A172 (cell line): ENCODE results near the genes IDI1 and WDR37.

GRCh38 chr10:387709-388366, 252.6 kb downstream of the ZMYND11 start:
- RAMPAGE, long total RNA, result no peak

DNA sequence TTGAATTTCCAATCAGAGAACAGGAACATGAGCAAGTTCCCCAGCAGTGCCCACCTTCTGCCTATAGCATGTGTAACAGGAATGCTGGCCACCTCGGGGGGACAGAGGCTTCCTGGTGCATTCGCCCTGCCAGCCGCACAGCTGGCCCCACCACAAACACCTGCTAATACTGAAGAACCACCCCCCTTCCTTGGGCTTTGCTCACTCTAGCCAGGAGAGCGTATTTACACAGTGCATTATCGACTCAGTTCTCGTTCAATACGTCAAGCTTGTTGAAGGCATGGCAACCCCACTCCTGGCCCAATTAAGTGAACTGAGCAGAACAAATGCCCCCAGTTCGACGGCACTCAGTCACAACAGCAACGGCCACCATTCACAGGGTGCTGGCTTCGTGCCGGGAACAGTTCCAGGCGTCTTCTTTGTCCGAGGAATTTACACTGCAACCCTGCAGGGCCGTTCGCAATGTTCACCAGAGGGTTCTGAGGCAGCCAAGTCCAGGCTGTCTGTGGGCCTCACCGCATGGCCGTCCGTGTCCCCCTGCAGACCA, 175.4 kb downstream of the DIP2C start:
- RAMPAGE, long total RNA, result no peak

GRCh38 chr10:520369-520764, 169.1 kb downstream of the DIP2C start:
- RAMPAGE, long total RNA, result no peak

DNA sequence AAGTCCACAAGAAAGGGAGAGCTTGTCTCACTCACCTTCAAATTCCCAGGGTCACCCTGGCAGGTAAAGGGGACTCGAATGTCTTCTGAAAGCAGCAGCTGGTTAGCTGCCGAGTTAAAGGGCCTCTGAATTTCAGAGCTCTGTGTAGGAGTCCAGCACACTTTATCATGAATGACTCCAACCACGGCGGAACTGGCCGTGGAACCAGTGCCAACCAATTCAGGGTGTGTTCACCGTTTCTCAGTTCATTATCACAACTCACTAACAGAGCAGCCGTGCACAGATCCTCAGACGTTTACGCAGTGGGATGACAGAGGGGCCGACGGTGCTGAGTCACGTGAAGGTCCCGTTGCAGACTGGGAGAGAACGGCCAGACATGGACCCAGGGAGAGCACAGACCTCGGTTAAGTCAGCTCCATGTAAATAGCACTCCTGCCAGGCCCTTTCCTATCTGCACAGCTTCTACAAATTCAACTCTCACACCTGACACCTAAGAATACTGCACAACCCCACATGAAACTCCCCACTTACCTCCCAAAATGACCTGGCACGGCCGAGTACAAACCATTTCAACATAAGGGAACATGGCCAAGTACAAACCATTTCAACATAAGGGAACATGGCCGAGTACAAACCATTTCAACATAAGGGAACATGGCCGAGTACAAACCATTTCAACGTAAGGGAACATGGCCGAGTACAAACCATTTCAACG, 95.5 kb downstream of the DIP2C start:
- RAMPAGE, long total RNA, result no peak

- RAMPAGE, long total RNA, result no peak
These were observed 81.7 kb downstream of the DIP2C start for GRCh38 chr10:607754-608163.

DNA sequence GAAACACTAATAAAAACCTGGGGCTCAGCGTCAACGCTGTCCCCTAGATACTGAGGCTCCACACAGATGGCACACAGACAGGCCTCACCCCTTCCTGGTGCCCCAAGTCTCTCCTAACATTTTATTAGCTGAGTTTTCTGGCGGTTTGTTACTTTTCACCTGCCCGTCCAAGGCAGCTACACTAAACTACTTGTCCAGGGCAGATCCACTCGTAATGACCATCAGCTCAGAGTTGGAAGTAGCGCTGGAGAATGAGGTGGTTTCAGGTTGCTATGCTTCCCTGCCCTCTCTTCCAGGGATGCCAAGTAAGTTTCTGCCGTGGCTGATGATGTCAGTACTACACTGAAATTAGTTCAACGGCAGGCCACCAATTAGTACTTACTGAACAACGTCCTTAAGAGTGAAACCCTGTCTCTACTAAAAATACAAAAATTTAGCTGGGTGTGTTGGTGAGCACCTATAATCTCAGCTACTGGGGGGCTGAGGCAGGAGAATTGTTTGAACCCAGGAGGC, 55.2 kb downstream of the DIP2C start:
- RAMPAGE, long total RNA, result no peak

DNA sequence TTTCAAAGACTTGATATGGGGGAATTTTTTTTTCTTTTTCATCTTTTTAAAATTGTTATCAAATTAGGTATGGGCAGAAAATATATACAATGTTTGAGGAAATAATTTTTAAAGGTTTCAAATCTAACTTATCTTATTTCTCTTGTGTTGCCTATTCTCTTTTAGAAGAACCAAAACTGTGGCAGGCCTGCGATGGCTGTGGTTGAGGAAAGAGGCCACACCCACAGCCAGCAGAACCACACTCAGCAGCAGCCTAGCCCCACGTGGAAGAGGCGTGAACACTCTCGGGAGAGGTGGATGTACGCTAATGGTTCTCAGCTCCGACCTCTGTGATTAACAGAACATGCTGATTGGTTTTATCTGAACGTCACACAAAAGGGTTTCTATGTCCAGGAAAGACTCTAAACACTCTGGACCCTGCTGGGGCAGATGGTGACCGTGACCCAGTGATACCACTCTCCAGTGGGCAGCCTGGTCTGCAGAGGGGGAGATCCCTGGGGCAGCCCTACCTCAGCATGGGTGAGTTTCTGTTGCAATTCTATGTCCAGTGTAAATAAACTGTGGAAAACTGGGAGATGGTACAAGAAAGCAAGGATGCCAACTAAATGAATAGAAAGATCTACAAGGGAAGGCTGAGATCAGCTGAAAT, 26.7 kb downstream of the DIP2C start:
- RAMPAGE, long total RNA, result no peak

DNA sequence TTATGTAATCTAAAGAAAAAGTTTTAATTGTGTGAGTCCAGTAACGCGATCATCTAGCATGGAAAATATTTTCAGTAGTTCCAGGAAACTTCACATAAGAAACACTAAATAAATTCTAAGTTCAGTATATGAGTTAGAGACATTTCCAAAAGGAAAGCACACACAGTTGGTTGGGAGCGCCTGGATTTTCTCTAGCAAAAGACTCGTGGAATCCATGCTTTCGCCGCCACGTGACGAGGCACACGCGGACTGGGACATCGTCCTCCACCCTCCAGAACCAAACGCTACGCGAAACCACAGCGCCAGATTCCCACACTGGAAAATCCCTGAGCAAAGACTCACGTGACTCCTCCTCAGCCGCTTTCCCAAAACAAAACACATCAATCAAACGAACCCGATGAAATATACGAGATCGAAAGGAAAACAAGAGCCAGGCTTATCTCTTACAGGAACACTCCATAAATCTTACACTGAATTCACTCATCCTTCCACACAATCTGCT, 24.0 kb downstream of the DIP2C start:
- RAMPAGE, long total RNA, result no peak

GRCh38 chr10:679987-680822, 9.3 kb downstream of the DIP2C start:
- RAMPAGE, long total RNA, result no peak

- RAMPAGE, long total RNA, result no peak
These were observed 86.0 kb upstream of the DIP2C start for GRCh38 chr10:775357-775909.

DNA sequence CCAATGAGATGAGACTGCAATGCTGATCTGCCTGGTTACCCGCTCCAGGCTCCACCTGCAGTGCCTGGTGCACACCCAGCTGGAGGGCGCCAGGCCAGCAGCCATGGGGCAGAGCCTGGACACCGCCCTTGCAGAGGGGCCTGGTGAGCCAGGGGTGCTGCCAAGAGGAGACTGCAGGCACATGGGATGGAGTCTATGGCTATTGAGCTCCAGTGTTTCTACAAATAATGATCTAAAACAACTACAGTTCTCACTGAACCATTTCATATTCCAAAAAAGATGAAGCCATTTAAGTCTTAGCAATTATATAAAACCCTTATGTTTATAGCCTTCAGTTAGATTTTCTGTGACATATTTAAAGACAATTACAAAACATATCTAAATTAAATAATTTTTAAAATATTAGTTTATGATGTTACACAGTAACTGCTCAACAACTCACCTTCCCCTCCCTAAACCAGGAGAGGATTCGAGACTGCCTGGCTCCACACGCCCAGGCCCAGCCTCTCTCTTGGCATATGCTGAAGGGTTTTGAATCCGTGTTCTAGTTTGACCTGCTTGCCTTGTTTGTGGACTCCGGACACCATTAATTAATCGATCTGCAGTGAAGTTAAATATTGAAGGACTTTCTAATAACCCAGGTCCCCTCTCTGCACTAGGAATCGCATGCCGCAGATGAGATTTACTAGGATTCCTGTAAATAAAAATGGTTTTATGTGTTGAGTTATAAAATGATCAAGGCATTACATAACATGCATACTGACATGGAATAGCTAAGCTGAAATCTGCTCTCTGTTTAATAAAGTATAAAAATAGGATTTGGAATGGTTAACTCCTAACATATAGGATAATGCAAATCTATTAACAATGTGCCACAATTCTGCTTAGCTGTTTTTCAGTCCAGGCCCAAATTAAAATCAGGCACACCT, 106.6 kb downstream of the LARP4B start:
- RAMPAGE, long total RNA, result no peak

GRCh38 chr10:854223-854690, 77.2 kb downstream of the LARP4B start:
- RAMPAGE, long total RNA, result no peak

DNA sequence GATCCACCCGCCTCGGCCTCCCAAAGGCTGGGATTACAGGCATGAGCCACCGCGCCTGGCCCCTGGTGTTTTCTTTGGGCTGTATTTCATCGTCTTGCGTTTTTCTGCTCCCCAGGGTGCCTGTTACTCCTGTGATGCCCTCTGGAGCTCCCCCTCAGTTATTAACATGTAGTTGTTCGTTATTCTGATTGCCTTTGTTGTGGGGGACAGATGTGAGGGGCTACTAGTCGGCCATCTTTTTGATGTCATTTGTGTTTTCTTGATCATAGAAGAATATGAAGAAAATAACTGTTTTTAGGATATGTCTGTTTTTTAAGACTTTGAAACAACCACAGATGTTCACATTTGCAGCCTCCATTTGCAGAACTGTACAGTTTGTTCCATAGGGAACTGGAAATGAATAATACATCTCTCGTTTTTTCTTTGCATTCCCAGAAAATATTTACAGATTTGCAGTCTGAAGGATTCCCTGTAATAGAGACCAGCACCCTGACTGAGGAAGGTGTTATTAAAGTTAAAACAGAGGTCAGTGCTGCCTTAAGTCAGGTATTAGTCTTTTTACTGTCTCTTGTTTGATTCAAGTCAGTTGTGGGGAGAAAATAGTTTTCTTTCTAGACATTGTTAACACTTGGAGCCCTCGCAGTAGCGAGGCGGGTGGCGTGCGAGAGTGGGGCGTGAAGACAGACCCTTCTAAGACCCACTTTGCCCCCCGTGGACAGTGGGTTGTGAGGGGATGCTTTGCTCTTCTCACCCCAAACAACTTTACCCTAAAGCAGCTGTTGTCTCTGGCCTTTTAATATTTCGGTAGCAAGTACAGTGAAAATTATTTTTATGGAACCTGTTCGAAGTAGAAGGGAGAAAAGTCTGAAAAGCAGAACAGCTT, 17.4 kb downstream of the GTPBP4 start:
- RAMPAGE, long total RNA, result no peak

GRCh38 chr10:1022441-1022897, 3.2 kb downstream of the IDI2 start:
- RAMPAGE, long total RNA, result no peak

DNA sequence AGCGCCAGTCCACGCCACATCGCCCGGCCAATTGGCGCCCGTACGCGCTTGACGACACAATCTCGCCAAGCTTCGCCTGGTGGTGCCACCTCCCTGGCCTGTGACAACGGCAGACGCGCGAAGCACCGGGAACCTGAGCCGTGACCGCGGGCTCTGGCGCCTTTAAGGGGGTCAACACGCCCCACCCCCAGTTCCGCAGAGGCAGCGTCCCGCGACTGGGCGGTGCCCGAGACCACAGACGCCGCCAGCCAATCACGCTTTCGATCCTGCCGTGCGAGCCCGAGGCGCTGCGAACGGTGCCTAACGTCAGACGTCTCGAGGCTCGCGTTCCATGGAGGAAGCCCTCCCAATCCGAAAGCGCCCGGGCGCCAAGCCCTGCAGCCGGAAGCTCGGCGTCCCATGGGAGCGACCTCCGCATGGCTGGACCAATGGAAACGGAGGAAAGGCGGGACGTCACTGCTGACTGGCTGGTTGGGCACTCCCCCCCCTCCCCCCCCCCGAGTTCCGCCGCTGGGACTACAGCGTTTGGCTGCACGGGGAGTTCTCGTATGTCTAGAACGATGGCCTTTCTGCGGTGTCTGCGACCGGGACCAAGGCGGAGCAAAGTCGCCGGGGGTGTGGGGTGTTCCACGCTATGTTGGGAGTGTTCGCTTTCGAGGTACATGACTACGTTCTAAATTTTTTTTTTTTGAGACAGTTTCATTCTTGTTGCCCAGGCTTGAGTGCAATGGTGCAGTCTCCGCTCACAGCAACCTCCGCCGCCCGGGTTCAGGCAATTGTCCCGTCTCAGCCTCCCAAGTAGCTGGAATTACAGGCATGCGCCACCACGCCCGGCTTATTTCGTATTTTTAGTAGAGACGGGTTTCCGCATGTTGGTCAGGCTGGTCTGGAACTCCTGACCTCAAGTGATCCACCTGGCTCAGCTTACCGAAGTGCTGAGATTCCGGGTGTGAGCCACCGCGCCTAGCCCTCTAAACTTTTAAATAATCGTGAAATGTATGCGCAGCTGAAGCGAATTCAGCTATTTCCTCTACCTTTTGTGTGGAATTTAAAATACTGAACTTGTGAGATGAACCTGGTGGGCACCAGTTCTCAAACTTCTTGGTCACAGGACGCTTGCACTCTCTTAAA, at the start of gene IDI1:
TSS of gene IDI1 (minus strand) at position 136 of the 1,131 bp plus-strand sequence.
- RAMPAGE, long total RNA, result no peak

GRCh38 chr10:1050115-1050475, 1.2 kb upstream of the IDI1 start:
- RAMPAGE, long total RNA, result no peak

GRCh38 chr10:1056167-1056554, at the start of gene WDR37:
TSS of gene WDR37 (plus strand) at chr10:1056385.
- RAMPAGE, long total RNA, result no peak

DNA sequence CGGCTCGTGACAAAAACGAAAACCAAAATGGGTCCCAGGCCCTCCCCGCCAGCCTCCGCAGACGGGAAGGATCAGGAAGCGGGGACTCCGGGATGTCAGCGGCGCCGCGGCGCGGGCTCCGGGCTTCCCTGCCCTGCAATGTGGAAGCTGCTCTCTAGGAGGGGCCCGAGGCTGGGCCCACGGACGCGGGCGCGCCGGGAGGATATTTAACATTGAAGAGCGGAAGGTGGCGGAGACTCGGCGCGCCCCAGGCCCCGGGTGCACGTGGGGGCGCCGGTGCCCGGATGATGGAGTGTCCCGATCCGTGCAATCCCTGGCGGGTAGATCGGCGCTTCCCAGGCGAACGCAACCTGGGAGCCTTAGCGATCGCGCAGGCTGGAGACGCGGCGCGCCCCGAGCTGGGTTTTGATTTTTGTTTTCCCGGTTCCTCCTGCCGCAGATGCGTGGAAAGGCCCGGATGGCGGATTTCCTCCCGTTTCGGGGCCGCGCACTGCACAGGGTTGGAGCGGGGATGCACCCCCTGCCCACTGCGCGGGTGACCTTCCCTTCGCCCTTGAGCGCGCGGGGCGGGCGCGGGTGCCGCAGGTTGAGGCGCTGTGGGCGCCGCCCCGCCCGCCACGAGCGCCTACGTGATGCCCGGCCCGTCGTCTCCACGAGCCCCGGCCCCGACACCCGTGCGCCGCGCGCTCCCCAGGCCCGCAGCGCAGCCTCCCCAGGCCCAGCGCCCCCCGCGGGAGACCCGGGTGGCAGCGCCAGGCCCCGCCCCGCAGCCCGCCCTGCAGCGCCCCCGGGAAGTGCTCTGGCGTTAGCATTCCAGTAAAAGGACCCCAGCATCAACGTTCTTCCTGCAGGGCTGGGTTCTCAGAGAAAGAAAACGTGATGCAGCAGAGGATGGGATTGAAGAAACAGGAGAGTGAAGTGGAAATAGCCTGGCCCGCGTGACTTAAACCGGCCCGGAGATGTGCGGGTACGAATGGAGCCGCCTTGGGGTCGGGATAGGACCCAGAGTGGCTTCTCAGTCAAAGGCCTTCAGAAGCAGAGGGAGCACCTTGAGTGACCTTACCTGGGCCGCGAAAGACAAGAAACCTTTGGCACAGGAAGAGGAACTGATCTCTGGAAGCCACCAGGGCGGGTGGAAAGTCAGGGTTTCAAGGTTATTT, 1.5 kb downstream of the PFKP start:
- RAMPAGE, long total RNA, result no peak

DNA sequence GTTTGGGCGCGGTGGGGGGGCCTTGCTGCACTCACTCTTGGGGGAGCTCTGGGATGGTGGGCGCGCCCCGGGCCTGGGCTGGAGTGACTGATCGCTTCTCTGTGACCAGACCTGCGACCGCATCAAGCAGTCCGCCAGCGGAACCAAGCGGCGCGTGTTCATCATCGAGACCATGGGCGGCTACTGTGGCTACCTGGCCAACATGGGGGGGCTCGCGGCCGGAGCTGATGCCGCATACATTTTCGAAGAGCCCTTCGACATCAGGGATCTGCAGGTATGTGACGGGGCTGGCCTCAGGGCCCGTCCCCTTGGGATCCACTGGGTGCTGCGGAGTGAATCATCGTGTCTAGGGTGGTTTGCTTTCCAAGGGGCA, 42.9 kb downstream of the PITRM1 start:
- RAMPAGE, long total RNA, result no peak

GRCh38 chr10:3493859-3495247, 290.7 kb downstream of the KLF6 start:
- RAMPAGE, long total RNA, result no peak